ENCODE results near the gene TRIM2.

- PRO-cap, 2 experiments, result no peak in any of the 2 experiments
Measured at GRCh38 chr4:152102420-152103074, 341.7 kb upstream of the GATB start.

DNA sequence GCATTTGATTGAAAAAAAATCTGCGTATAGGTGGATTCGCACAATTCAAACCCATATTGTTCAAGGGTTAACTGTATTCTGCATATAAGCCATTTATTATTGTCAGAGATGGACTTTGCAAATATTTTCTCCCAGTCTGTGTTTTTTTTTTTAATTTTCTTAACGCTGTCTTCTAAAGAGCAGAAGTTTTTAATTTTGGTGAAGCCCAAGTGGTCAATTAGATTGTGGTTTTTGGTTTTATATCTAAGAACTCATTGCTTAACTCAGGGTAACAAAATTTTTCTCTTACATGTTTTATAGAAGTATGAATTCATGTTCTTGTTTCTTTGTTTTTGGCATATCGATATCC, 360.3 kb upstream of the GATB start:
- PRO-cap, 2 experiments, result no peak in any of the 2 experiments

DNA sequence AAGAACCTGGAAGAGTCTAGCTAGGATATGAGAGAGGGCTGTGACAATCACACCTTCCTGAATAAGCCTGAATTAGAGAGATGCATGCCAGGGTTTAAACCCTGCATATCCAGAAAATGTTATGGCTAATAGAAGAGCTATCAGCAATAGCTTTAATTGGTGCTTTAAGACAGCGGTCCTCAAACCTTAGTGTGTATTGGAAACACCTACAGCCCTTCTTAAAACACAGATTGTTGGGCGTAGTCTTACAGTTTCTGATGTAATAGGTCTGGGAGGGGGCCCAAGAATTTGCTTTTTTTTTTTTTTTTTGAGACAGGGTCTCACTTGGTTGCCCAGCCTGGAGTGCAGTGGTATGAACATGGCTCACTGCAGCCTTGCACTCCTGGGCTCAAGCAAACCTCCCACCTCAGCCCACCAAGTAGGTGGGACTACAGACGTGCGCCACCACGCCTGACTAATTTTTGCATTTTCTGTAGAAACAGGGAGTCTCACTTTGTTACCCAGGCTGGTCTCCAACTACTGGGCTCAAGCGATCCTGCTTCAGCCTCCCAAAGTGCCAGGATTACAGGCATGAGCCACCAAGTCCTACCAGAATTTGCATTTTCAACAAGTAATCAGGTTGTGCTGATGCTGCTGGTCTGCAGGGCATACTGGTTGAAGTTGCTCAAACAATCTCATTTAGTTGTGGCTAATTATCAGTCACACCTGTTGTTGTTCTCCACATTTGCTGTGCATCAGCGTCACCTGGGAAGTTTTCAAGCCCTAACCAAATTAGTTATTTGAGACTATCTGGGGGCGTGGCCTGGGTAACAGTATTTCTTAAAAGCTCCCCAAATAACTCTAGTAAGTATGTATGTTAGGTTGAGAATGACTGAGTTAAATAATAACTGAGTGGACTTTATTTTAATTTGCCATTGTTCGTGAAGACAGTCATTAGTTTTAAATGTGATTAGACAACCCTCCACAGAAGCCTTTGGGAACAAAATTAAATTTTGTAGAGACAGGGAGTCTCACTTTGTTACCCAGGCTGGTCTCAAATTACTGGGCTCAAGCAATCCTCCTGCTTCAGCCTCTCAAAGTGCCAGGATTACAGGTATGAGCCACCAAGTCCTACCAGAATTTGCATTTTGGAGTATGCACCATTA, 13.9 kb downstream of the TMEM154 start:
- PRO-cap, 2 experiments, result no peak in any of the 2 experiments

DNA sequence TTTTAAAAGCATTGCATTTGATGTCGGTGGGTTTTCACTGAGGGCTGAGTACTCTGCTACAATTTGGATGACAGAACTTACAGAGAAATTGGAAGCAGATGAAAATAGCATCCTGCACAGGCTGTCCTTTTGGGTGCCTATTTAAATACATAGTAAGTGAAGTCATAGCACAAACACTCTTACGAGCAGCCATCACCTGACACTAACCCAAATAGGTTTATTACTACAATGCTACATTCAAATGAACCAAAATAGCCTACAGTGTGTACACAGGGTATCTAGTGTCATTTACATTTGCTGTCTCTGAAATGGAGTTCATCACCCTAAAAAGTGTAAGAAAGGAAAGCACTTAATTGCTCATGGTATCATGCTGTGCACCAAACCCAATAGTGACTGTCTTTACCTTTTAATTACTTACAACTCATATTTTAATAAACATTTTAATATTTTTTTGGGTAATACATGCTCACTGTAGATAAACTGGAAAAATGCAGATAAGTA, 11.5 kb upstream of the TMEM154 start:
- PRO-cap, 2 experiments, result no peak in any of the 2 experiments

DNA sequence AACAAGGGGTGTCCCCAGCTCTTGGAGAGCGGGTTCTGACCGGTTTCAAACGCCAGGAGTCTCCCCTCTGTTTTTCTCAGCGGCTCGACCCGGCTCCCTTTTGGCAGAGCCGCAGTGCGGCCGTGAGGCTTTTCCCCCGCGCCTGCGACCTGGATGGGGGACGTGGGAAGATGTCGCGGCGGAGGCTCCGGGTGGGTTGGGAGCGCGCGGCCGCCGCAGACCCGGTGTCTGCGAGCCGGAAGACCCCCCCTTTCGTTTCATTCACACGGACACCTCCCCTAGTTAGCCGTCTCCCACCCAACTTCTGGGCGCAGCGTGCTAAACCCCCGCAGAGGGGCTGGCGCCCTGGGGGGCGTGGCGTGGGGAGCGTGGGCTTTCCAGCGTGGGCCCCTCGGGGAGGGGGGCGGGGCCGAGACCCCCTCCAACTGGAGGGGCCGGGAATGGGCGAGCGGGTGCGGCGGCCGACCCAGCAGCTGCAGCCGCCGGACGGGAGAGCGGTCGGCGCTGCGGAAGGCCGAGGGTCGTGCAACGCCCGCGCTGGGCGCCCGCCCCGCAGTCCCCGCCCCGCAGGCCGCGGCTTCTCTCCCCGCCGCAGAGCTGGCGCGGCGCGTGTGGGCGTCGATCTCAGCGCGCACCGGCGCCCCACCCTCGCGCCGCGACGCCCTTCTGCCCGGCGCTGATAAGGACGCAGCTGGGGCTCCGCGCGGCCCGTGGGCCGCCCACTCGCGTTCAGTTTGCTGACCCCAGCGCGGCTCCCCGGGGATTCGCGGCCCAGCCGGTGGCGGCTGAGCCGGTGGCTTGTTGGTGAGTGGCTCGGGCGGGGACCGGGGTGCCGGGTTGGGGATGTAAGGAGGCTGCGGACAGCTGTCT, 1.2 kb downstream of the FHDC1 start:
- PRO-cap, 2 experiments, result peak in 2 of 2 experiments; most common plus-strand start position 669 of the sequence (in 1); most common minus-strand start position 599 of the sequence (in 2)

- PRO-cap, 2 experiments, result no peak in any of the 2 experiments
Measured at GRCh38 chr4:152991910-152992540, 55.9 kb downstream of the FHDC1 start.

- PRO-cap, 2 experiments, result peak in 2 of 2 experiments; most common plus-strand start chr4:153153471 (in 2); most common minus-strand start chr4:153153425 (in 2)
Measured at GRCh38 chr4:153152793-153154034, 51.0 kb upstream of the TRIM2 start.

- PRO-cap, 2 experiments, result peak in 2 of 2 experiments; most common plus-strand start chr4:153204446 (in 2); most common minus-strand start chr4:153204967 (in 2)
Measured at GRCh38 chr4:153204335-153205504, at the start of gene TRIM2. Gene TRIM2 (plus strand): TSS chr4:153204443.

DNA sequence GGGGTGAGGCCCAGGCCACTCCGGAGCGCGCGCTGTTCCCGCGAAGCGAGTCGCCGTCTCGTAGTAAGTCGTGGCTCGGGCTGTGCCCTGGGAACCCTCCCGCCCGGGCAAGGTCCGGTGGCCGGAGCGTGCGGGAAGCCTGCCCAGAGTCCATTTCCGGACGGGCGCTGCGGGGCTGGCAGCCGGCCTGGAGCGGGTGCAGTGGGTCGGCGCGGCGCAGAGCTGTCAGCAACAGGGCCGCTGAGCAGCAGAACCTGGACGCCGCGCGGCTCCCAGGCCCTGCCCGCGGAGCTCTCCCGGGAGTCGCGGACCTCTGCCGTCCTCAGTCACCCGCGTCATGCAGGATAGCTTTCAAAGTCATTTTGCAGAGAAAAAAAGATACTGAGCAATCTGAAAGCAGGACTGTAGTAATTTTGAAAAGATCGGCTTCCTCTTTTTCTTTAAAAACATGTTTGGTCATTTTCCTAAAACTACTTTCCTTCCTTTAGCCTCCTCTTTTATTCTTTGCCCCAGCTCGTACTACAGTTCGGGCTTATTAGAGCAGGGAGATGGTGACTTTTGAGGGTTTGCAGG, 18.8 kb downstream of the TRIM2 start:
- PRO-cap, 2 experiments, result peak in 1 of 2 experiments; most common plus-strand start position 153 of the sequence (in 1); most common minus-strand start position 60 of the sequence (in 1)

DNA sequence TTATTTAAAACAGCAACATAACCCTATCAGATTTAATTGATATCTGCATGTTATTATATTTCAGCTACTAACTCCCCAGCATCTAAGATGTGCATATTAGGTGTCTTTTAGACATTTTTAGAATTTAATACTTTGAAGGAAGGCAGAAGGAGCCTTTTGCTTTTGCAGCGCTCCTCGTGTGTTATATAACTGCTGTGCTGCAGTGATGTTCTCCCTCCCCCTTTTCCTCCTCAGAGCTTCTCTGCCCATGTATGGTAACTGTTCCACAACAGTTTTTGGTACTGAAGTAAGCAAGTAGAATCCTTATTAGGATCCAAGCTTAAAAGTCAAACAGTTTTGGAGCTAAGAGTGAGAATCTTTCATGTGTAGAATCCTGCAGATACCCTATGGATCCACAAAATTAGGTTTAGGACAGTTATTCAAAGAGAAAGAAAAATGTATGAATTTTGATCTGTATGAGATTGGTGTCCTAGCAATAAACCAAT, 37.0 kb upstream of the TMEM131L start:
- PRO-cap, 2 experiments, result no peak in any of the 2 experiments

DNA sequence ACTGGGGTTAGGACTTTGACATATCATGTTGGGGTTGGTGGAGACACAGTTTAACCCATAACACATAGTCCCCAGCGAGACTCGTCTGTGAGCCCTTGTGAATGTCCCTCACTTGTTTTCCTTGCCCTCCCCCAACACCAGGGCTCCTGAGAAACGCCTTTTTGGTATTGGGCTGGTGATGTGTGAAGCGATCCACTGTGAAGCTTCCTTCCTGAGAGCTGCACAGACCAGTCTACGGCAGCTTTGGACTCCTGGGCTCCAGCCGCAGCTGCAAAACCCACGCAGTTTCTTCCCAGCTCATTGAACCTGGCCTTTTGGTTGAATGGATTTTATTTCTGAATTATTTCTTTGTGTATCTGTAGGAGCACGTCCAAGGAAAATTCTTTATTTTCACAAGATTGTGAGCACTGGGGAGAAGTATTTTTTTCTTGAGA, 22.9 kb downstream of the TMEM131L start:
- PRO-cap, 2 experiments, result no peak in any of the 2 experiments

DNA sequence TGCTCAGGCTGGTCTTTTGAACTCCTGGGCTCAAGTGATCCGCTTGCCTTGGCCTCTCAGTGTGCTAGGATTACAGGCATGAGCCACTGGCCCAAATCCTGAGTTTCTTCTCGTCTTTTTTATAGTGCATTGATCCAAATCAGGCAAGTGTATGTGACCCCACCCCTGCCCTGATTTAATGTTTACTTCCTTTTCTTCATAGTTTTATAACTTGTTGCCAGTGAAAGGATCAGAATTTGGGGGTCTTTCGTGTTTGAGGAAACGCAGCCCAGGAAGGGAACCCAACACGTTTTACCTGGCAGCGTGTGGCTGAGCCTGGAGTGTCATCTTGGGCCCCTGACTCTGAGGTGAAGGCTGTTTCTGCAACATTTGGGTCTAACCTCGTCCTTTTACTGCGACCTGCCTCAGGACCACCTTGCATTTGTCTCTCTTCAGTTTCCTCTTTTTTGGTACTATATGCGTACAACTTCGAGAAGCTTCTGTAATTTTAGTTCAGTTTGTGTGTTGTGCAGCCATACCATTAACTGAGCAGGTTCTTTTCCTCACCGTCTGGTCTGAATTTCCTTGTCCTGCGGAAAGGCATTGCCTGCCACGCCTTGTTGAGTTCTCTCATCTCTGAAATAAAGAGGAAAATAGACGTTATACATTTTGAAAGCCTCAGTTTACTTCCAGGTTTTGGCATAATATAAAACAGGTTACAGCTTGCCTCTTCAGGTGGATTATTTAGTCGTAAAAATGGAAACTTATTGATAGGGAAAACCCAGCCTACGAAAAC, 61.5 kb downstream of the TMEM131L start:
- PRO-cap, 2 experiments, result no peak in any of the 2 experiments

DNA sequence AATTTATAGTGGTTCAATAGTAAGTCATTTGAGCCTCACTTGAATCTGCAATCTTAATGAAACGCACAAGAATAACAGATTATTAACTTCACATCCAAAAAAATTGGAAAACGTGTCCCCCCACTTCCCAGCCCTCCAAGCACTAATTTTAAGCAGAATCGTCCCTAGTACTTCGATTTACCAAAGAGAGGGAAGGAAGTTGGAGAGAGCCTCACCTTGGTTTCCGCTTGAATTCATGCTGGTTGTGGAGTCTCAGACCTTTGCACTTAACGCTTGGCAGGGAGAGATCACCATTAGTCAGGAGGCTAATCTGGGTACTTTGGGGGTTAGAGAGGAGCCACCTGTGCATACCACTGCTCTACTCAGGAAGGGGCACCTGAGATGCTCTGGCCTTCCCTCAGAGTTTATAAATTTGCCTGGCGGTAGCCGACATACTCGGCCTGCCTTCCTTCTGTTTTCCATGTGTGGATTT, 104.0 kb downstream of the TMEM131L start:
- PRO-cap, 2 experiments, result no peak in any of the 2 experiments

DNA sequence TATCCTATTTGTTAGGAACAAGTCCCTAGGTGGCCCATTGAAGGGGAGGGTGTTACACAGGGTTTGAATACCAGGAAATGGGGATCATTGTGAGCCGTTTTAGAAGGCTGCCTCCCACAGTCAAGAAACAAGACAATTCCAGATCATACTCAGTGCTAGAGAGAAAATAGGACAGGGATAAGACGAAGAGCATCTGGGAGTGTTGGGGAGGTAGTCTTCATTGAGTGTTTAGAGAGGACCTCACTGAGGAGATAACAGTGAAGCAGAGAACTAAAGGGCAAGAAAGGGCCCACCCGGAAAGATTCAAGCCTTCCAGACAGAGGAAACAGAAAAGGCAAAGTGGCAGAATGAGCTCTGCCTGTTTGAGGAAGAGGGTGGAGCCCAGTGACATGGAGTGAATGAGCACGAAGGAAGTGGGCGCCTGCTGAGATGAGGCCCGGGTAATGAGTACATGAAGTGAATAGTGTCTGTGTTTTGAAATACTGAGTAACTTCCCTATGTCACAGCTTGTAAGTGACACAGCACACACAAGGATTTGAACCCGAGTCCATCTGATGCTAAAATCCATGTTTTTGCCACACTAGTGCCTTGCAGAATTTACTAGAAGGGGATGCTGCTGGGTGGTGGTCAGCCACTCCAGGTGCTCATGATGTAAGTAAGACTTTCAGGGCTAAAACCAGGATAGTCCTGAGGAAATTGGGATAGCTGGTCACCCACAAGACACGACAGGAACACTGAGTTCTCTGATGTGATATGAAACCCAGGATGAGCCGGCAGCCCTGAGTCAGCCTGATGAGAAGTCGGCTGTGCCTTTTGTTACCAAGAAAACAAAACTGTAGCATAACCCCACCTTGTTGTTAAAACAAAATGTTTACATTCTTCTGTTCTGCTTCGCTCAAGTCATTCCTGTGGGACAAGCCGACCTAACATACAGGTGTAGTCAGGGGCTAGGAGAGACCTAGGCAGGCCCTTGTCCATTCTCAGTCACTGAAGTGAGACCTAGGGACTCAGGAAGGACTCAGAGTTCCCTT, 32.4 kb upstream of the TLR2 start:
- PRO-cap, 2 experiments, result no peak in any of the 2 experiments

GRCh38 chr4:153781783-153782467, 7.0 kb downstream of the SFRP2 start:
- PRO-cap, 2 experiments, result no peak in any of the 2 experiments

- PRO-cap, 2 experiments, result no peak in any of the 2 experiments
Measured at GRCh38 chr4:153787946-153788345, 937 bp downstream of the SFRP2 start.

DNA sequence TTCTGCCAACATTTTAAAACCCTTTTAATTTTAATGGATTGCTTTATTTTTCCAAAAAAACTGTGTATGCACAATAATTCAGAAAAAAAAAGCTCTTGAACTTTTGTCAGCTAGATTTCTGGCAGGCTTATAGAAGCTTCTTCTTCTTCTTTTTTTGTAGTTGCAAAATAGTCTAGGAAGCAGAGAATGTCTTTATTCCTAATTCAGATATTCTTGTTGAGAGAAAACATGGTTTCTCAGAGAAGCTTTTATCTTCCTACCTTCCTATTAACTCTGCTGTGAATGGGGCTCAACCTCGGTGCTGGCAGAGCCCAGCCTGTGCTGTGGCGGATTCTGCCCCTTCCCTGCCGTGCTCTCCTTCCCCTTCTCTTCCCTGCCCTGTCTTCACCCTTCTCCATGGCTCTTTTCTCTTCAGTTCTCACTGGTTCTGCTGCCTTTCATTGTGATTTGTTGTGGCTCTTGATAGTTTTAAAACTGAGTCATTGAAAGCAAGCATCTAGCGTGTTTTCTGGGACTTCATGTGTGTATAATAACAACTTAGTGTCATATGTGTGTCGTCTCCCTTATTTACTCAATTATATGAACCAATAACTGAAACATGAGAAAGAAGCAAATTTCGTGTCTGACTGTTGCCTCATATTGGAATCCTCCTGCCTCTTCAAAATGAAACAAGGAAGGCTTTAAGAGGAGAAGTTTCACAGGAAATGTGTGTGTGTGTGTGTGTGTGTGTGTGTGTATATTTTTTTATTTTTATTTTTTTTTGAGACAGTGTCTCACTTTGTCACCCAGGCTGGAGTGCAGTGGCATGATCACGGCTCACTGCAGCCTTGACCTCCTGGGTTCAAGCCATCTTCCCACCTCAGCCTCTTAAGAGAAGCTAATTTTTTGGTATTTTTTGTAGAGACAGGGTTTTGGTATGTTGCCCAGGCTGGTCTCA, 145.6 kb upstream of the SFRP2 start:
- PRO-cap, 2 experiments, result no peak in any of the 2 experiments

- PRO-cap, 2 experiments, result no peak in any of the 2 experiments
Measured at GRCh38 chr4:154560778-154560957, 2.1 kb upstream of the FGB start.

GRCh38 chr4:154605486-154606664, 6.6 kb downstream of the FGG start:
- PRO-cap, 2 experiments, result no peak in any of the 2 experiments

DNA sequence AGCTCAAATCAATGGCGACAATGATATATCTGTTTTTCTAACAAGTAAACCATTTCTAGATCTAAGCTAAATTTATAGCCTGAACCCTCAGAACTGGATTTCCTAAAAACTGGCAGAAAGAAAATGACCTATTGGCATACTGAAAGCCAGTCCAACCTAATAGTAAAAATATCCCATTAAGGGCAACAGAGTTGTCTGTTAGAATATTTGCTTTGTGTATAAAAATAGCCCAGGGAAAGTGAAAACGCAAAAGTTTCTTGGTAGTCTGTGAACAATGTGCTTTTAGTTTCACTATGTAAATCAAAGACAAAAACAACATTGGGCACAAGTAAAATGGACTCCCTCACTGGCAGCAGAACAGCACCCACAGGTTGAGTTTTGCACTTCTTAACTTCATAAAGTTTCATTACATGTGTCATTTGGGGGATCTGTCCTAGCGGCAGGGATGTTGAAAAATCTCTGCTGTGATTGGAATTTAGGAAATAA, 4.2 kb upstream of the FGG start:
- PRO-cap, 2 experiments, result no peak in any of the 2 experiments